ENCODE measurements around the gene ZNF605.

DNA sequence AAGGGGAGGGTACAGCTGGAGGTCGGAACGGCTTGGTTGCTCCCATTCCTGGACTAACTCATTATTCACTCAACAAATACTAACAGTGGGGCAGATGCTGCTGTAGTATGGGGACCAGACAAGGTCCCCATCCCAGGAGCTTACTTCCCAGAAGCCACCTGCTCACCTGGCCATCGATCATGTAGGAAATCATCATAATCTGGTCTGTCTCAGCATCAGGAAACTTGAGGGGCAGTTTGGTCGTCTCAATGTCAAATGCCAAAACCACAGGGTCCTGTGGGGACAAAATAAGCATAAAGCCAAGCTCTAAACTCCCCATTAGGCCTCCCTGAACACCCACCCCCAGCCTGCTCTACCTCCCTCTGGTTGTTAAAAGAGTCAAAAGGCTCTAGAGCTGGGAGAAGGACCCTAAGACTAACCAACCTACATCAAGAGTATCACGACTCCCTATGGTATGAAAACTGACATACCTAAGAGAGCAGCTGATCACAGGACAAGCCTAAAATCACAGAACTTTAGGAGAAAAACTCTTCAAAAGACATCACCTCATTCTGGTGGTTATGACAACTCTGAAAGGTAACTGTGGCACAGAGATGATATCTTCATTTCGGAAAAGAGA is 10.7 kb downstream of the POLE start:
- RRBS = no CpG with 5 or more reads among the region's 6 CpGs

- RRBS = 2% methylated on average over 24 of the region's 76 CpGs
Observed at GRCh38 chr12:132710957-132711690, 482 bp downstream of the PGAM5 start.

- RRBS = 98% methylated on average over 2 of the region's 37 CpGs
Observed at GRCh38 chr12:132788708-132789508, 27.3 kb upstream of the ANKLE2 start.

DNA sequence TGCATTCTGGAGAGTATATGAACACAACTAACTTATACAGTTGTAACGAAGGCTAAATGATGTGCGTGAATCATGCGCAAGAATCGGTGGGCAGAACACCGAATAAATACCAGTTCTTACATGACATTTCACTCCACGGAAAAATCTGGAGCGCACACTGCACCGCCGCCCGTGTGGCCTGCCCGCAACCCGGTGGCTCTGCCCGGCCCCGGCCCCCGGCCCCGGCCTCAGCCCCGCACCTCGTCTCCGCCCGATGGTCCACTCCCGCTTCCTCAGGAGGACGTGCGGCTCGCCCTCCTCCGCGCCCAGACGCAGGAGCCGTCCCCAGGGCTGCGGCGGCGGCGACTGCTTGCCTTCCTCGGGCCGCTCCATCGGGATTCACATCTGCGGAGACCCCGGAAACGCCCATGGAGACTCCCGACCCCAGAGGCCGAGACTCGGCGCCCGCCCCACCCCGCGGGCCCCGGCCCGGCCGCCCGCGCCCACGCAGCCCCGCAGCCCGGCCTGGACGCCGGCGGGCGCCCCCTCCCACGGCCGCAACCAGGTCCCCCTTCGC is 370 bp downstream of the CHFR start:
- RRBS = 2% methylated on average over 15 of the region's 60 CpGs

DNA sequence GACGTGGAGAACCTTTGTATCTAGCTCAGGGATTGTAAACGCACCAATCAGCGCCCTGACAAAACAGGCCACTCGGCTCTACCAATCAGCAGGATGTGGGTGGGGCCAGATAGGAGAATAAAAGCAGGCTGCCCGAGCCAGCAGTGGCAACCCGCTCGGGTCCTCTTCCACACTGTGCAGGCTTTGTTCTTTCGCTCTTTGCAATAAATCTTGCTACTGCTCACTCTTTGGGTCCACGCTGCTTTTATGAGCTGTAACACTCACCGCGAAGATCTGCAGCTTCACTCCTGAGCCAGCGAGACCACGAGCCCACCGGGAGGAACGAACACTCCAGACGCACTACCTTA is 16.6 kb downstream of the ZNF605 start:
- RRBS = no CpG with 5 or more reads among the region's 16 CpGs

GRCh38 chr12:132955683-132956539 is at the start of gene ZNF605:
ZNF605 (minus strand) TSS chr12:132956306.
- RRBS = 3% methylated on average over 7 of the region's 74 CpGs